Heart (tissue), 3 donors: Measurements from ENCODE around the genes SPDYA and TRMT61B.

DNA sequence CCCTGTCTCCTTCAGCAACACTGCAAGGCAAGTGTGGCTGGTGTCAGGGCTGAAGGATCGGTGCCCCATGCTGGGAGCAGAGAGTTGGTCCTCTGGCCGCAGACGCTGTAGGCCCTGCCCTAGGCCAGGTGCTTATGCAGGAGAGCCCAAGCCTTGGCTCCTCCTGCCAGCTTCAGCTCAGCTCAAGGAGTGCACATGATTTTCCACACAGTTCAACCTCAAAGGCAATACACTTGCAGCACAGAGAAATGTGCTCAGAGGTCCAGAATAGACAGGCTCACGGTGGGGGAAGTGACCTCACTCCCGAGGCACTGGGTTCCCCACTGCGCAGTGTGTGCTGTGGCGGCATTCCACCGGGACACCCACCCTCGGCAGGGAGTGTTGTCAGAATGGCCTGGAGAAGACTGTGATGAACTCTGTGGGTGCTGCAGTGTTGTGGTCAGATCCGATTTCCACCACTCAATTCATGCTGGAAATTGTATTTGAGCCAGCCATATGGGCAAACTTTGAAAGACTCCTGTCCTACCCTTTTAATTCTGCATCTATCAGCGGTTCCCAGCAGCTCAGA is 73.0 kb upstream of the FOSL2 start:
- RAMPAGE, long total RNA, 2 experiments = no peak in any of the 2 experiments

GRCh38 chr2:28376945-28377683 is 15.5 kb upstream of the FOSL2 start:
- RAMPAGE, long total RNA, 2 experiments = no peak in any of the 2 experiments

- RAMPAGE, long total RNA, 2 experiments = no peak in any of the 2 experiments
These were observed 3.5 kb downstream of the FOSL2 start for GRCh38 chr2:28395974-28396667.

DNA sequence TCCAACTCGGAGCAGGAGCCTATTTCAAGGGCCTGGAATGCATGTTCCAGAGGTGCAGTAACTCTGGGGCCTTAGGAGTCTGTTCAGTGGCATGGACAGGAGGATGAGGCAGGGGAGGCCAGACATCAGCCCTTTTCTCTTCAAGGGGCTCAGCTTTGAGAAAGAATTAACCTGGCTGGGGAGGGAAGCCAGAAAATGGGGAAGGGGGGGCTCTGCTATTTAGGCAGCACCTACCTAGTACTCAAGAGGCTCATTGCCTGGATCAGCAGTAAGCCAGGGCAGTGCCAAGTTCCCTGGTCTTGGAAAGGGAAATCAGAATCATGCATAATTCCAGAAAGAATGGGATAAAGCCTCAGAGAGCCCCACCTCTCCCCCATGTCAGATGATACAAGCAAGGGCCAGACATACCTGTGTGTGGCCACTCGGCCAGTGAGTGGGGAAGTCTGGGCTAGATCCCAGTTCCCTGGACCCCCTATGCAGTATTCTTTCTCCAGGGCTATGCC is 12.3 kb downstream of the FOSL2 start:
- RAMPAGE, long total RNA, 2 experiments = no peak in any of the 2 experiments

DNA sequence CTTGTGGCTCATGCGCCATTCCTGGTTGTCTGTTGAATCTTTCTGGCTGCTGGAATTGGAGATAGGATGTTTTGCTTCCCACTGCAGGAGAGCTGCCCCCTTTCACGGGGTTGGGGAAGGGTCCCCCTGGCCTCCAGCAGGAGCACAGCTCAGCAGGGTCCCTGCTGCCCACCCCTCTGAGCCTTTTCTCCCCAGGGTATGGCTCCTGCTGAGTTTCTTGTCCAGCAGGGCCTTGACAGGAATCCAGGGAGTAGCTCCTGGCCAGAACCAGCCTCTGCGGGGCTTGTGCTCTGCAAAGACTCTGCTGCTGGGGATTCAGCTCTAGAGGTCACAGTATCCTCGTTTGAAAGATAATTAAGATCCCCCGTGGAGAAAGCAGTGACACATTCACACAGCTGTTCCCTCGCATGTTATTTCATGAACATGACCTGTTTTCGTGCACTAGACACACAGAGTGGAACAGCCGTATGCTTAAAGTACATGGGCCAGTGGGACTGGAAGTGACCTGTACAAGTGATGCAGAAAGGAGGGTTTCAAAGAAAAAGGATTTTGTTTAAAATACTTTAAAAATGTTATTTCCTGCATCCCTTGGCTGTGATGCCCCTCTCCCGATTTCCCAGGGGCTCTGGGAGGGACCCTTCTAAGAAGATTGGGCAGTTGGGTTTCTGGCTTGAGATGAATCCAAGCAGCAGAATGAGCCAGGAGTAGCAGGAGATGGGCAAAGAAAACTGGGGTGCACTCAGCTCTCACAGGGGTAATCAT is 21.3 kb downstream of the FOSL2 start:
- RAMPAGE, long total RNA, 2 experiments = no peak in any of the 2 experiments

DNA sequence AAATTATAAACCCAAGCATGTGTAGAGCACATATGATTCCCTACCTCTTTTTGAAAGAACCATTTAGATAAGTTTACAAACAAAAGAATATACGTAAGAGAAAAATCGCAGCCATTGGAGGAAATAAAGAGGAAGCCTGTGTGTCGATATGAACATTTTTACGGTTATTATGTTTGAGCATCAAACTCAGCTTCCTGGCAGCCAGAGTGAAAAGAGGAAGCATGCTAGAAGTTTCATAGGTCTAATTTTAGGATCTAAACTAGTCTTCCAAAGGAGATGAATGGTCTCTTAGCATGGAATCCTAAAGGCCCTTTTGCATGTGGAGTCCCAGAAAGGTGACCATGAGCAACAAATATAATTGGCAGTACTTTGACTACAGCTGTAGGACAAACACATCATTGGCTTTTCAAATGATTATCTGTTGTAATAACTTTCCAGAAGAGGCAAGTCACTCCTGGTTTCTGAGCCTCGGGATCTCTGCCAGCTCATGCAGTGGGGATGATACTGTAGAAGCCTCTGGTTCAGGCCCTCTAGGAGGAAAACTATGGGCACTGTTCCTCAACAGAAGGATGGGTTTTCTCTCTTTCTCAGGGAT is 104.5 kb downstream of the PLB1 start:
- RAMPAGE, long total RNA, 2 experiments = no peak in any of the 2 experiments

DNA sequence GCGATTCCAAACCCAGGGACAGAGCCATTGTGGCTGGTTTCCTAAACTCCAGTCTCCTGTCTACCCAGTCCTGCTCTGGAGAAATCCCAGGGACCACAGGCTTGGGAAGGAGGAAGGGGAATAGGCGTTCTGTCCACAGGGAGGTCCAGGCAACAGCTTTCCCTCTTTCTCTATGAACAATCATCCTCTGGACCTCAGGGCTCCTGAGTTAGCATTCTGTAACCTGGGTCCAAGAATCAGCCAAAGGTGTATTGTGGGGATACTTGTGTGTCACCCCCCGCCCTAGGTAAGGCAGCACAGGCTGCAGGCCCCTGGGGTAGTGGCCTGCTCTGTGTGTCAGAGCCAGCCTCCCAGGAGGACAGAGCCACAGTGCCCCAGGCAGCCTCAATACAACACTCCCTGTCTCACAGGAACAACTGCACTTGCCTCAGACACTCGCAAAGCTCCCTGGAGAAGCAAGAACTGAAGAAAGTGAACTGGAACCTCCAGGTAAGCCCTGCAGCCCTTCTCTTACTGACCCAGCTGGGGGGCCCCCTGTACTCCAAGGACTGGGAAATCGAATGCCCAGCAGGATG is 121.4 kb upstream of the PPP1CB start:
- RAMPAGE, long total RNA, 2 experiments = no peak in any of the 2 experiments

- RAMPAGE, long total RNA, 2 experiments = no peak in any of the 2 experiments
These were observed 103.5 kb upstream of the PPP1CB start for GRCh38 chr2:28648093-28648642.

GRCh38 chr2:28661449-28661875 is 90.2 kb upstream of the PPP1CB start:
- RAMPAGE, long total RNA, 2 experiments = no peak in any of the 2 experiments

- RAMPAGE, long total RNA, 2 experiments = no peak in any of the 2 experiments
These were observed 25.1 kb downstream of the PPP1CB start for GRCh38 chr2:28776562-28777274.

- RAMPAGE, long total RNA, 2 experiments = no peak in any of the 2 experiments
These were observed 22.2 kb upstream of the SPDYA start for GRCh38 chr2:28788265-28788997.

- RAMPAGE, long total RNA, 2 experiments = no peak in any of the 2 experiments
These were observed at the start of gene SPDYA for GRCh38 chr2:28810153-28811027. Gene SPDYA (plus strand): TSS chr2:28810834.

DNA sequence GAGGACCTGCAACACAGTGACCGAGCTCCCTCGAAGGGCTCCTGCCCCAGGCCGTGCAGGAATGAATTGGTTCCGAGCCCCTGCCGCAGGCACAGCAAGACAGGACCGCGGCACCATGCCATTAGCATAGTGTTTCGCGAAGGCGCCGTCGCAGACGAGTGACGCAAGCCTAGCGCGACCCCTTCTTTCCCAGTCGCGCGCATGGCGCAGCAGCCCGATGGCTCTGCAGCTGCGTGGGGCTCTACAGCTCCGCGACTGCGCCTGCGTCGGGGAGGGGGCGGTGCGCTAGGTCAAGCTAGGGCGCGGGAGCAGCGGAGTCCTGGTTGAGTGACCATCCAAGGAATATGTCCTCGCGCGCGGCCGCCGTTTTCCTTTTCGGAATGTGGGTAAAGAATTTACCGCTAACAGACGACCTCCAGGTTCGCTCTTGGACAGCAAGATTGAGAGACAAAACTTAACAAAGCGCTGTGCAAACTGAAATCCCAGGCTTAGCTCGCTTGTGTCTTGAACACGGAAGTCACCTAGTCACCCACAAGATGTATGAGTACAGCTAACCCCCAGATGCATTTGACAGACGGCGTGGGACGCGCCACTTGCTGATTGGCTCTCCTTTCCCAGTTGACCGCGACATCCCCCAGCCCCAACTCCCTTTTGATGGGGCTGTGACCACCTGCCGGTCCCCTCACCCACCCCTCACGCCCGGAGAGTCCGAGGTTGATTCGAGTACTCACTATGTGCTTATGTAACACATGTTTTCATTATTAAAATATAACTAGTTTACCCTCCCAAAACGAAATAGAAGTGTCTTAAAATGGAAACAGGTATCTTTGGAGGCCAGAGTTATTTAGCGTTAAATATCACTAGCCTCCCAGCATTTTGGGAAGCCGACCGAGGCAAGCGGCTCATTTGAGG is at the start of gene TRMT61B:
Gene TRMT61B (minus strand): TSS at position 160 of the 912 bp plus-strand sequence.
- RAMPAGE, long total RNA, 2 experiments = start-site peak on the plus strand in 2 of 2 experiments, centred at positions 292 to 304 of the sequence, 11 to 28 reads per replicate; start-site peak on the minus strand in 2 of 2 experiments, centred at positions 132 to 142 of the sequence, 49 to 664 reads per replicate

GRCh38 chr2:28926934-28927481 is 32.5 kb downstream of the WDR43 start:
- RAMPAGE, long total RNA, 2 experiments = no peak in any of the 2 experiments

GRCh38 chr2:28956295-28956833 is 24.7 kb upstream of the TOGARAM2 start:
- RAMPAGE, long total RNA, 2 experiments = no peak in any of the 2 experiments

DNA sequence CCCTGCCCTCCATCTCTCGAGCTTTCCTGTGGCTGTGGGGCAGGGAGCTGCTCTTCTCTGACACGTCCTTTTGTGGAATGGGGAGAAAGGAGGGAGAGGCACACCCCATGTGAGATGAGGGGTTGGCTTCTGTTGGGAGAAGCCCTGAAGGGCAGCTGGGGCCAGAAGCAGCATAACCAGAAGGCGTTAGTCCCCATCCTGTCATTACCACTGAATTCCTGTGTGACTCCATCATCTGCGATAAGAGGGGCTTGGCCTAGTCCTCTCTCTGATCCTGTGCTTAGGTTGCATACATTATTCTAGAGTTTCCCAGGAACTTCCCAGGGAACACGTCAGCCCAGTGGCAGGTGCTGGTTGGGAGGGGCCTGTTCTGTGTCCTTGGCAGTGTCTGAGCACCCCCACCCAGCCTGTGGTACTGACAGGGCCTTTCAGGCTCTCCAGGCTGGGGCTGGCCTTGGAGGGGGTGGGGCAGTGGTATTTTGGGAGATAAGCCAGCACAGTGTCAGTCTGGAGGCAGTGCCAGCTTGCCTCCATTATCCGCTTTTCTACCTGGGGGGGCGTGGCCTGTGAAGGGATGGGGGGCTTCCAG is 4.5 kb upstream of the TOGARAM2 start:
- RAMPAGE, long total RNA, 2 experiments = no peak in any of the 2 experiments

DNA sequence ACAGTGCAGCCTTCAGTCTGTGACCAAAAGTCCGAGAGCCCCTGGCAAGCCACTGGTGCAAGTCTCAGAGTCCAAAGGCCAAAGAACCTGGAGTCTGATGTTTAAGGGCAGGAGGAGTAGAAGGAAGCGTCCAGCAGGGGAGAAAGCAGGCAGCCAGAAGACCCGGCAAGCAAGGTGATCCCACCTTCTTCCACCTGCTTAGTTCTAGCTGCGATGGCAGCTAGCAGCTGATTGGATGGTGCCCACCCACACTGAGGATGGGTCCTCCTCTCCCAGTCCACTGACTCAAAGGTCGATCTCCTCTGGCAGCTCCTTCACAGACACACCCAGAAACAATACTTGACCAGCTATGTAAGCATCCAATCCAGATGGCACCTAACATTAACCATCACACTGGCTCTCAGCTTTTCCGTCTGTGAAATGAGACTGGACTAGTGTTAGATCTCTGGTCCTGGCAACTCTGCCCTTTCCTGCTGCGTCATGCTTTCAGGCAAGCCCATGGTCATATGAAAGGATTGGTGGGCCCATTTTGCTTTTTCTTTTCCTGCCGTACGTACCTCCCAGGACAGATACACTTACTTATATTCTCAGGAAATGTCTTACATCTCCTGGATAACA is 32.5 kb downstream of the TOGARAM2 start:
- RAMPAGE, long total RNA, 2 experiments = no peak in any of the 2 experiments

DNA sequence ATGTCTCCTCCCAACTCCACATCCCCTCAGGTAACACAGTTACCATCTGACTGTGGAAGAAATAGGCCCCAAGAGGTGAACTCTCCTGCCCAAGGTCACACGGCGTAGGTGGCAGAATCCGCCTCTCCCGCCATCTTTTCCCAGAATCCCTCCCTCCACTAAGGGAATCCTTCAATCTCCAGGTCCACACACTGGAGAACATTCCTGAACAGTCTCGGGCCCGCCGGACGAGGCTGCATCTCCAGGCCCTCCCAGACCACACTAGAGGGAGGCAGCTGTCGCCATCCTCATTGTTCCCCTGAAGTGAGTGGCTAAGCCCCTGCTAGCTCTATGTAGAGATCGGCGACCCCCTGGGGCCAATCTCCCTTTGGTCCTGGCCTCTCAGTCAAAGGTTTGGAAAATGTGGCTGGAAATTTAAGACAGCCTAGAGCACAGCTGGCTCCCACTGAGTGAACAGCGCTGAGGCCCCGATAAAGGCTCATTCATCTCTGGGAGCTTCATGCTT is 360.1 kb downstream of the CLIP4 start:
- RAMPAGE, long total RNA, 2 experiments = no peak in any of the 2 experiments

DNA sequence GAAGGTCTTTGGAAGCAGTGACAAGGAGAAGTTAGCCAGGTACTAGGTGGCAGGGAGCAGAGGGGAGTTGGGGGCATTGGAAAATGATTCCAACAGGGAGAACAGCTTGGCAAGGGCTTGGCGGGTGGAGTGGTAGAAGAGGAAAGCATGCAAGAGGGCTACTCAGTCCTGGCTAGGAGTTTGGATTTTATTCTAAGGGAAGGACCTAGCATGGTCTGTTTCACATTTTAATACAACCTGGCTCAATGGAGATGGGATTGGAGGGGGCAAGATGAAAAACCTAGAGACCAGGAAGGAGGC is 29.1 kb downstream of the LBH start:
- RAMPAGE, long total RNA, 2 experiments = no peak in any of the 2 experiments

DNA sequence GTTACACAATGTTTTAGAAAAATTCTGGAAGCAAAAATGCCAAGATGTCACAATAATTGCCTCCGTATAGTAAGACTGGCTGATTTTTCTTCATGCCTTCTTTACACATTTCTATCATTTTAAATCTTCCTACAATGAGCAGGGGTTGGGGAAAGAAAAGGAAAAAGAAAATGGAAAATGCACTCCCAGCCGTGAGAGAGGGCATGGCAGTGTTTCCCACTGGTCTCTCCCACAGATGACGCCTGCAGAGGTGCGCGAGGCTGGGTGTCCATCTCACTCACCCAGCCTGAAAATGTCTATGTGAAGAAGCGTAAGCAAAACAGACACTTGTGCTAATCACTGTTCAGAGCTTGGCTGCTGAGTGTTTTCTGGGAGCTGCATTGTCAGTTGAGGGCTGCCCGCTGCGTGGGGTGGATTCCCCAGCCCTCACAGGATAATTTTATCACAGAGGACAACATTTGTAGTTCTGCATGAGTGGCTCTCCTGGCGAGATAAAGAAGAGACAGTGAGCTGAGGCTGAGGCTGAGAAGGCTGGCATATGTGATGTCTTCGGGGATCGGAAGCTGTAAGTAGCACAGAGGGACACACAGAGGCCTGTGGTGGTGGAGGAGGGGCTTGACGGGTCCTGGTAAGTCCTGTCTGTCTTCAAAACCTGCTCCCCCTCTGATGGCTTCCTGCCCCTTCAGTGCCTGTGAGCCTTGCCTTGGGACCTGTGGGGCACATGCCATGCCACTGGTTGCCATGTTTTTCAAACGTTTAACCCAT is 16.2 kb upstream of the CAPN13 start:
- RAMPAGE, long total RNA, 2 experiments = no peak in any of the 2 experiments